SJCRH30 (cell line): ENCODE measurements around a stretch of chr1.

GRCh38 chr1:22792461-22793150, 82.0 kb downstream of the EPHB2 start:
- RAMPAGE, long total RNA: no peak

GRCh38 chr1:22829824-22830769, 119.5 kb downstream of the EPHB2 start:
- RAMPAGE, long total RNA: no peak

- RAMPAGE, long total RNA: no peak
These were observed 1.8 kb downstream of the TEX46 start for GRCh38 chr1:23013605-23014456.

- RAMPAGE, long total RNA: no peak
These were observed 84.0 kb downstream of the KDM1A start for GRCh38 chr1:23103203-23103810.

DNA sequence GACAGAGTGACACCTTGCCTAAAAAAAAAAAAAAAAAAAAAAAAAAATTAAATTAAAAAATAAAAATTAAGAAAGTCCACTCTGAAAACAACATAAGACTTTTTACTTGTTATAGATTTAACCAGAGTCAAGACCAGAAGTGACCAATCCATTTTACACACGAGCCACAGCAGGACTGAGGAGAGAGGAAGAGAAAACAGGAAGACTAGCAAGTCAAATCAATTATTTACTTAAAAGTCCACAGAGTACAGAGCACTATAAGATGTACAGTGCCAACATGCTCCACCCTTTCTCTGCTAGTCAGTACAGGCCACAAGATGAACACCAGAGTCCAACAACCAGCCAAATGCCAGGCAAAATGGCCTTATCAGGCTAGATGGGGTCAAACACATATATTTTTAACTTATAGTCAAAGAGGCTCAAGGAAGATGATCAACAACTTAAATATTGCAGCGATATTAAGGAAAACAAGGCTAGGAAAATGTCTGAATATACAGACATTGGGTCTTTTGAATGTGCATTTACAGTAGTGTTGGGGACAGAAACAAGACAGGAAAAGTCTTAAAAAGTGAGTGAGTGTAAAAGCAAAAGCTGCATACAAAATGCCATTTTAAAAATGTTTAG, 68.1 kb downstream of the HTR1D start:
- RAMPAGE, long total RNA: no peak

GRCh38 chr1:23309795-23311224, 33.8 kb downstream of the HNRNPR start:
- RAMPAGE, long total RNA: no peak

DNA sequence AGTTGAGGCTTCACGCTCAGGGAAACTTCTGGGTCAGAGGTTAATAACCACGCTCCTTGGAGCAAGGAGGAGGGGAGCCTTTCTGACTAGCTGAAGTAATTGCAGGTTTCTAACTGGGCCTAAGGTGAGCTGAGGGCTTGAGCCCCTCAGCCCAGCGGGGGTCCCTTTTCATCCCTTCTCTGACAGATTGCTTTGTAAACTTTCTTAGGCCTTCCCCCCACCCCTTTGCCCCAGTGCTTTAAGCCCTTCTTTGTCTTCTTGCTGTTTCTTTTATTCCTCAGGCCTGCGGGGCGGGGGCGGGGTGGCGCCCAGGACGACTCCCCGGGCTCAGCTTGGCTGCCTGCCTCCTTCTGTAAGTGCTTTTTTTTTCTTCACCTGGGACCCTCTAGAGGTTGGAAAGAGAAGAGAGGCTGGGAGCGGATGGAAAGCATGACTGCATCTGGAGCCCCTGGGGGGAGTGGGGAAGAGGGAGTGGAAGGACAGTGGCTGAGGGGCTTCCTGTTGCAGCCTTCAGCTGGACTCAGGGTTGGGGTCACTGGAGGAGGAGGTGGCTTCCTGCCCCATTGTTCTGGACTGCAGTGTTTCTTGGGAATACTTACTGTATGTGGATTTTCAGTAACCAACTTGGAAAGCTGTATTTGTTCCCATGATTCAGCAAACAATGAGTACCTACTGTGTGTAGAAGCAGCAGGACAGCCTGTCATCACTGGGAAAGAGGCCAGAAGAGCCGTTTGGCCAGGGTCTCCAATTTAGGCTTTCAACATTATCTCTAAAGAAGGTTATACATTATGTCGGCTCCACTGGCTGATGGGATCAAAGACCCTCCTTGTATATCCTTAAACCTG, 1.4 kb upstream of the ZNF436 start:
- RAMPAGE, long total RNA: no peak

DNA sequence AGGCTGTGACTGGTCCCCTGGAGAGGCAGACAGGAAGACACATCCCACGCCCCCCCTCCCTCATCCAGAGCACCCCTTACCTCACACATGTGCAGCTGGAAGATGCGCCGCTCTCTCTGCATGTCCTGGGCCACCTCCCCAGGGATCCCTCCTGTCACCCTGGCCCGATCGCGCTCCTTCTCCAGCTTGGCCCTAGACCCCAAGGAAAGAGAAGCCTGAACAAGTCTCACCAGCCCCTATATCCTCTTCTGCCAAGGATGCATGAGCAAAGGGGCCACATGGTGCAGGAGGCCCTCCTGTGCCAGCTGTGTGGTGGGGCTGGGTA, 17.8 kb upstream of the TCEA3 start:
- RAMPAGE, long total RNA: no peak

GRCh38 chr1:23529362-23530277, 1.4 kb downstream of the E2F2 start:
- RAMPAGE, long total RNA: no peak

- RAMPAGE, long total RNA: no peak
These were observed 8.8 kb upstream of the E2F2 start for GRCh38 chr1:23539743-23540255.

DNA sequence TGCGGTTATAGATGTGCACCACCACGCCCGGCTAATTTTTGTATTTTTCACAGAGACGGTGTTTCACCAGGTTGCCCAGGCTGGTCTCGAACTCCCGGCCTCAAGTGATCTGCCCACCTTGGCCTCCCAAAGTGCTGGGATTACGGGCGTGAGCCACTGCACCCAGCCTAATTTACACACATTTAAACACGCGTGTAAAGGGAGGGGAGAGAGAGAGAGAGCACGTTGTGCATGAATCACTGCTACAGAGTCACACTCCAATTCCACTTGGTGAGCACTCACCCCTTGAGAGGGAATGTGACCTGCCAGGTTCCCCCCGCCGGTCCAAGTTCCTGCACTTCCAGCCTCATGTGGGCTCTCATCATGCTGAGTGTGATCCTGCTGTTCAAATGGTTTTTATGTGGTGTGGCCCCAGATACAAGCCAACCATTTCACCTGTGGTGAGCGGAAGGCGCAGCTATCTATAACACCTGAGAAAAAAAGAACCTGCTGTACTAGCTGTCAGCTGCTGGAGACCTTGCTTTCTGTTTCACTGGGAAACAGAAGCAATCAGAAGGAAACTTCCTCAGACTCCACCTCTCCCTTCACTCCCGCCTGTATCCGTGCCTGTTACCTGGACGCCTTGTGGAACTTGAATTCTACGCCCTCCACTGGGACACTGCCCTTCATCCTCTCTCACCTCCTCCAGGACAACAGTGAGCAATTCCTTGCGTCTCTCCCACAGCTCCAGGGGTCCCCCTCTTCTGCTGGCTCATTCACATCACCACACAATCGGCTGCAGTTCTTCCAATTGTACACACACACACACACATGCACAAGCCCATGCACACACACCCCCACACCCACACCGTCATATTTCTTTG, 64.5 kb upstream of the RPL11 start:
- RAMPAGE, long total RNA: no peak

GRCh38 chr1:23651048-23651524, 40.5 kb upstream of the RPL11 start:
- RAMPAGE, long total RNA: no peak

GRCh38 chr1:23727134-23727578, 16.1 kb upstream of the ELOA start:
- RAMPAGE, long total RNA: no peak

DNA sequence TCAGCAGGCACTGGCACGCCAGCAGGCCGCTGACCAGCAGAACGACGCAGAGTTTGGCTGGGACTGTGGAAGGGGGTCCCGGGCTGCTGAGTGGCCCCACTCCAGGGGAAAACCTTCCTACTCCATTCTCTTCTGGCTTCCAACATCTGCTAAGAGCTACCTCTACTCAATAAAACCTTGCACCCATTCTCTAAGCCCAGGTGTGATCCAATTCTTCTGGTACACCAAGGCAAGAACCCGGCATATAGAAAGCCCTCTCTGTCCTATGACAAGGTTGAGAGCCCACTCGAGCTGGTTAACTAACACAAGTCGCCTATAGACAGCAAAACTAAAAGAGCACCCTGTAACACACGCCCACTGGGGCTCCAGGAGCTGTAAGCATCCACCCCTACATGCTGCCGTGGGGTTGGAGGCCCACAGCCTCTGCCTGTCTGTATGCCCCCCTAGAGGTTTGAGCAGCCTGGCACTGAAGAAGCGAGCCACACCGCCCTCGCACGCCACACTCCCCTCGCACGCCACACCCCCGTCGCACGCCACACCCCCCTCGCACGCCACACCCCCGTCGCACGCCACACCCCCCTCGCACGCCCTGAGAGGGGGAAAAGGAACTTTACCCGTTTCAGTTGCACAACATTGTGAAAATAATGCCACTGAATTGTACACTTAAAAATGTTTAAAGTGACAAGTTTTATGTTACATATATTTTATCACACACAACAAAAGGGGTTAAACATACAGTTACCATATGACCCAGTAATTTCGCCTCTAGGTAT, 13.1 kb upstream of the HMGCL start:
- RAMPAGE, long total RNA: no peak

- RAMPAGE, long total RNA: no peak
These were observed 522 bp downstream of the FUCA1 start for GRCh38 chr1:23867401-23868135.

DNA sequence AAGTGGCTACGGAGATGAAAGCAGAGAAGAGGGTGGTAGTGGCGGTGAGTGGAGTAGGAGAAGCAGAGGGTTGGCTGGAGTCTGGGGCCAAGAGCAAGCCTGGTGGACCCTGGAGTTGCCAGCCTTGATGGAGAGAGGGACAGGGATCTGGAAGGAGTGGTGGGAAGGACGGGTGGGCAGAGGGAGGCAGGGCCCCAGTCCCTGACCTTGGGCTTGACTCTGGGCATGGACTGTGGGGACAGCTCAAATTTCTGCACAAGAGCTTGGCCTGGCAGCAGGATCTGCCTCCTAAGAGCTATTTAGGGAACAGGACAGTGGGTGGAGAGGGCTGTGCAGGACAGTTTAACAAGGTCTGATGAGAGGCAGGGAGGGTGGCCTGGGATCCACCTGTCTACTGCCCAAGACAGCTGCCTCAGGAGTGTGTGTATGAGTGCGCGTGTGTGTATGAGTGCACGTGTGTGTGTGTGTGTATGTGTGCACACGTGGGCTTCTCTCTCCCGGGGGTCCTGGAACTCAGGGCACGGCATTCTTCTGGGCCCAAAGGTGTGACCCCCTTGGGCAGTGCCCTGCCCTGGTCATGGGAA, 15.6 kb downstream of the MYOM3 start:
- RAMPAGE, long total RNA: no peak

DNA sequence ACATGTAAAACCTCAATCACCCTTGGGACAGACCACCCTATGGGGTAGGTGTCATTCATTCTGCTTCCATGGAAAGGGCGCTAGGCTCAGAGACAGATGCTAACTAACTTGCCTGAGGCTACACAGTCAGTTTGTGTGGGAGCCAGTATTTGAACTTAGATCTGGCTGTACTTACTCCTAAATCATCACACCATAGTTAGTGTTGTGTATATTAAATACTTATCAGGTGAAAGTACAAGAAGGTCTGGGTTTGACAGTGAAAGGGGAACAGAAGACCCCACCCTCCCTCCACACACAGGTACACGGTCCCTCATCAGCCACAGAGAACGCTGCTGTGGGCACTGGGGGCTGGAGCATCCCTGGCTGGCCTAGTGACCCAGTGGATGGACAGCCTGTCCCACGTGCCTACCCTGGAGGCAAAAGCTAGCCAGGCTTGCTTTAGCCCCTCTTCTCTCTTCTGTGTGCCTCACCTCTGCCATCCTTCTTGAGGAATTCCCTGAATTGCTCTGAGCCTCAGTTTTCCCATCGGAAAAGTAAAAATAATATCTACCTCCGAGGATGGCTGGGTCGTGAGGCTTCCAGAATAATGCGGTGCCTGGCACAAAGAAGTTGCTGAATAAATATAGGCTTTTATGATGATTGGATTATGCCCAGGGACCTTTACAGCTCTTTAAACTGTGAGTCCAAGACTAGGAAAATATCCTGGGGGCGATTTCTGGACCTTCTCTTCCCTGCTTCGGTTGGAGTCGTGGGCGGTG, 1.1 kb downstream of the IFNLR1 start:
- RAMPAGE, long total RNA: no peak

- RAMPAGE, long total RNA: no peak
These were observed 14.9 kb upstream of the IFNLR1 start for GRCh38 chr1:24201820-24202512.

GRCh38 chr1:24501715-24502018, 969 bp upstream of the RCAN3 start:
- RAMPAGE, long total RNA: no peak

DNA sequence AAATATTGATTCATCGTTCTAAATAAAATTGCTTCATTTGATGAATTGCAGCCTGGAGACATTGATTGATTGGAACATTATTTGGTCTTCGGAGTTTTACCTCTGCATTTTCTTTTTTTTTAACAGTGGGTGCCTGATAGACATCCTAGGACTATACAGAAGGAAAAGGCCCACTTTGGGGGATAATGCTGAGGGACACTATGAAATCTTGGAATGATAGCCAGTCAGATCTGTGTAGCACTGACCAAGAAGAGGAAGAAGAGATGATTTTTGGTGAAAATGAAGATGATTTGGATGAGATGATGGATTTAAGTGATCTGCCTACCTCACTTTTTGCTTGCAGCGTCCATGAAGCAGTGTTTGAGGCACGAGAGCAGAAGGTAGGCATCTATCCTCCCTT, 11.6 kb downstream of the RCAN3 start:
- RAMPAGE, long total RNA: no peak